LUHMES (cell line): ENCODE data around the genes TACR3 and NPNT.

- PRO-cap: no peak
Measured at GRCh38 chr4:101224902-101225258, 122.4 kb downstream of the PPP3CA start.

DNA sequence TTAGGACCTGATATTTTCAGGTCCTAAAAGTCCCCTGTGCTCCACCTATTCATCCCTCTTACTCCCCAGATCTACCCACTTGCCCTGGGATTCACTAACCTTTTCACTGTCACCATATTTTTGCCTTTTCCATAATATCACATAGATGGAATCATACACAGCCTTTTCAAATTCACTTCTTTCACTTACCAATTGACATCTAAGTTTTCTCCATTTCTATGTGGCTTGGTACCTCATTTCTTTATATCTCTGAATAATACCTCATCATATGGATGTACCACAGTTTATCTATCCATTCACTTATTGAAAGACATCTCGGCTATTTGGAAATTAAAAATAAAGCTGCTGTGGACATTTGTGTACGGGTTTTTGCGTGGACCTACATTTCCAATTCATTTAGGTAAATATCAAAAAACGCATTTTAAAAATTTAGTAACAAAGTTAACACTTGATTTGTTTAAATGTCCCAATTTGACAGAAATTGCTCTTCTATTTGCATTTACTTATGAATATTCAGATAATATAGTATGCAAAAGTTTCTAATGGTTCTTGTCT lies 70.2 kb downstream of the PPP3CA start:
- PRO-cap: no peak

DNA sequence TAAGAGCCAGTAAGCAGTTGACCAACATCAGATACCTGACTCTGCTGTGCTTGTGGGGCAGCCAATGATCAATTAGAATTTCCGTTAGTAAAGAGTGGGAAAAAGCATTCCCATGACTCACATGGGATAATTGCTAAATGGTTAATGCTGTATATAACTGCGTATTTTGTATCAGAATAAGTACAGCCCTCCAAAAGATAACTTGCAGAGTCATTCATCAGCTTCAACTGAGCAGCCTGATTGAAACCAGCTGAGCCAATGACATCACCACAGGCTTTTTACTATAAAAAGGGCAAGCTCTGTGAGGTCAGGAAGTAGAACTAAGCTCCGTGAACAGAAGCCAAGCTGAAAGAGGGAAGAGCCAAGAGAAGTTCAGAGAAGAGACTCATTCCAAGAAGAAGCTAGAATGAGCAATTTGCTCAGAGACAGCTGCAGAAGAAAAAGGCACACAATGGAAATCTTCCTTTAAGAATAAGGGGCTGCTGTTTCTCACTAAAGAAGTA lies 67.9 kb downstream of the PPP3CA start:
- PRO-cap: no peak

DNA sequence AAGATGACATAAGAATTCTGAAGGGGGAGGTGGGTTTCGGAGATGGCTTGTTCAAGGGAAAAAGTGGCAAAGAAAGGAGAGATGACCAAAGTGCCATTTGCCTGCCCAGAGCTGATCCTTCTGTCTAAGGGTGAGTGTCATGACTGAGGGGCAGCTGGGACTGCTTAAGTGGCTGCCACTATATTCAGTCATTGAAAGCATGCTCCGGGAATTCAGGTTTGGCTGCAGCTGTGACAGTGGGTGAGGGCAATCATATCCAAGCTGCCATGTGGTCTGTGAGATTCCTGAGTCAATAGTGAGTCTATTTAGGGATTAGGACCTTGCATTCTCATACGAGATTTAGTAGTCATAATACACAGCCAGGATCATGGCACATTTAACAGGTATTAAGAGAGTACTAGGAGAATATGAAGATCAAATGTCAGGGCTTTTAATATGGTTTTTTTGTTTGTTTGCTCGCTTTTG lies 138.7 kb upstream of the BANK1 start:
- PRO-cap: no peak

GRCh38 chr4:102542895-102543384 lies 41.8 kb downstream of the NFKB1 start:
- PRO-cap: no peak

GRCh38 chr4:102791084-102792174 lies 30.7 kb upstream of the MANBA start:
- PRO-cap: no peak

GRCh38 chr4:102824781-102825463 lies 2.4 kb downstream of the UBE2D3 start:
- PRO-cap: no peak

- PRO-cap: no peak
Measured at GRCh38 chr4:102826459-102826635, 1.0 kb downstream of the UBE2D3 start.

DNA sequence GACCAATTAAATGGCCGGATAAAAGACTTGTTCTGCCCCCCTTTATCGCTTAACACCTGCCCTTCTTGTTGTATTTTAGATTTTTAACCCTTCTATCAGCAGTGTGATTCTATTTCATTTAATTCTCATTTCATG lies 258 bp upstream of the SLC9B2 start:
- PRO-cap: no peak

GRCh38 chr4:103140668-103141206 lies 41.1 kb upstream of the BDH2 start:
- PRO-cap: no peak

DNA sequence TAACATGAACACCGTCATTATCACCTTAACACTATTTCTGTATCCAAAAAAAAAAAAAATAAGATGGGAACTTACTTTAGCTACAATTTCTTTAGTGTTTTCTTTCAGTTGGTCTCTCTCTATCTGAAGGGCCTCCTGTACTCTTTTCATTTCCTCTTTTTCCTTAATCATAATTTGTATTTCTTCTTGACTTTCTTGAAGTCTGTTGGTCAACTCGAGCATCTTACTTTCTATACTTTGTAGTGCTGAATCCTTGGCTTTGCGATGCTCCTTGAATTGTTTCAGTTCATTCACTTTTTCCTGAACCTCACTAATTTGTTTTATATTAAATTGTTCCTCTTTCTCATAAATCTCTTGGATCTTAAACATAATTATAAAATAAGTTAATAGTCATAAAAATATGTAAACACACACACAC lies 45.4 kb upstream of the BDH2 start:
- PRO-cap: no peak

GRCh38 chr4:103152846-103153334 lies 45.3 kb downstream of the CENPE start:
- PRO-cap: no peak

DNA sequence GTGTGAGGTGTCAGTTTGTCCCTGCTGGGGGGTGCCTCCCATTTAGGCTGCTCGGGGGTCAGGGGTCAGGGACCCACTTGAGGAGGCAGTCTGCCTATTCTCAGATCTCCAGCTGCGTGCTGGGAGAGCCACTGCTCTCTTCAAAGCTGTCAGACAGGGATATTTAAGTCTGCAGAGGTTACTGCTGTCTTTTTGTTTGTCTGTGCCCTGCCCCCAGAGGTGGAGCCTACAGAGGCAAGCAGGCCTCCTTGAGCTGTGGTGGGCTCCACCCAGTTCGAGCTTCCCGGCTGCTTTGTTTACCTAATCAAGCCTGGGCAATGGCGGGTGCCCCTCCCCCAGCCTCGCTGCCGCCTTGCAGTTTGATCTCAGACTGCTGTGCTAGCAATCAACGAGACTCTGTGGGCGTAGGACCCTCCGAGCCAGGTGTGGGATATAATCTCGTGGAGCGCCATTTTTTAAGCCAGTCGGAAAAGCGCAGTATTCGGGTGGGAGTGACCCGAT lies 57.4 kb upstream of the CENPE start:
- PRO-cap: no peak

- PRO-cap: no peak
Measured at GRCh38 chr4:103718847-103720179, at the start of gene TACR3. TSS of gene TACR3 (minus strand) at chr4:103719985.

- PRO-cap: no peak
Measured at GRCh38 chr4:104500523-104500953, 5.8 kb upstream of the CXXC4 start.

GRCh38 chr4:105174220-105175074 lies 27.8 kb downstream of the TET2 start:
- PRO-cap: no peak

GRCh38 chr4:105352825-105353153 lies 121.1 kb downstream of the PPA2 start:
- PRO-cap: no peak

GRCh38 chr4:105553751-105554116 lies 1.3 kb downstream of the ARHGEF38 start:
- PRO-cap: no peak

DNA sequence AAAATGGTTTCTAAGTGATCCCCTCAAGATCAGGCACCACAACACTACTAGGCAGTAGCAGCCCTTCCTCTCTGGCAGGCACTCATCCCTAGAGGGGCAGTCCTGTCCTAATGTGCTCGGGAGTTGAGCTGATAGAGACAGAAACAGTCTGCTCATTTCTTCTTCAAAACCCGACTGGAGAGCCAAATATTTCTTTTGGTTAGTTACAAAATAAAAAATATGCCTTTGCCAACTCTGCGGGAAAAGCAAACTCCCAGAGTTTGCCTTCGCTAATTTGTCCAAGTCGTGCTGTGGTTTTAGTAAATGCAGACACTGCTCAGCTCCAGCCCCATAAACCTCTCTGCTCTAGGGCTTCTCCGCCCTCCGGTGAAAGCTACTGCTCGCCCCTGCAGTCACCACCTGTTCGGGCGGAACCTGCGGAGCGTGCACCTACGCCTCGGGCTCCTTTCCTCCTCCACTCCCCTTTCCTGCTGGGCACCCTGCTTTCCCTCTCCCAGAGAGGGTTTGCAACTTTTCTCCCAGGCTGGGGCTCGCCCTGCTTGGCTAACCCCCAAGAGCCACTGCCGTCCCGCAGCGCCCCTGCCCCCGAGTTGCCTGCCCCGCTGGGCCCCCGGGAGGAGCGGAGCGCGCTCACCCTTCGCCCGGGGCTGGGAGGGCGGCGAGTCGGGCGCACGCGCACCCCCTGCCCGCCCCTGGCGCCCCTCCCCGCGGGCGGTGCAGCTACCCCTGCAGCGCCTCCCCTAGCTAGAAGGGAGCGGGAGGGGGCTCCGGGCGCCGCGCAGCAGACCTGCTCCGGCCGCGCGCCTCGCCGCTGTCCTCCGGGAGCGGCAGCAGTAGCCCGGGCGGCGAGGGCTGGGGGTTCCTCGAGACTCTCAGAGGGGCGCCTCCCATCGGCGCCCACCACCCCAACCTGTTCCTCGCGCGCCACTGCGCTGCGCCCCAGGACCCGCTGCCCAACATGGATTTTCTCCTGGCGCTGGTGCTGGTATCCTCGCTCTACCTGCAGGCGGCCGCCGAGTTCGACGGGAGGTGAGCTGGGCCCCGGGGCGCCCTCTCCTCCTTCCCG lies at the start of gene NPNT:
NPNT (plus strand) TSS at position 777 of the 1,066 bp plus-strand sequence.
- PRO-cap: no peak

DNA sequence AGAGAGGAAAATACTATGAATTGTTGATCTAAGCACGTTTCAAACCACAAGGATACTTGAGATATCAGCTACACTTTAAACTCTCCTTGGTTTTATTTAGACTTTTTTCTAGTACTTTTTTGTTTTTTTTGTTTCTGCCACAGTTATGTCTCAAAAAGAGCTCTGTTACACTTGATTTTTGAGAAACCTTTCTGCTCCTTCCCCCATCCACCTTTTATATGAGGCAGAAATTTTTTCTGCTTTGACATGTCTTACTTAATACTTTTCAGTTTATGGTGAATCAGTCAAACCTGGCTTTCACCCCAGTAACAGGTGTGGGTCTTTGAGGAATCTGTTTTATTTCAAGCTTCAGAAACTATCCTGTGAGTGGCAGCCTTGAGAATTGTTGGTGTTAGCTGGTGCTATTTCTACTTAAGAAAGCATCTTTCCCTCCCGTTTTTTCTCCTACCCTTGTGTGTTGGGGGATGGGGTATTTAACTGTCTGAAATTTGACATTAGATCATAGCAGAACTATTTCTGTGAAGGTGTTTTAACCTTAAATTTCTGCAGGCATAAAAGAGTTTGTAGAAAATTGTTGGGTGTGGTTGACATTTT lies 2.1 kb downstream of the NPNT start:
- PRO-cap: no peak